ENCODE results near the genes ZSCAN4, ZNF154, ZNF135 and ZSCAN22.

DNA sequence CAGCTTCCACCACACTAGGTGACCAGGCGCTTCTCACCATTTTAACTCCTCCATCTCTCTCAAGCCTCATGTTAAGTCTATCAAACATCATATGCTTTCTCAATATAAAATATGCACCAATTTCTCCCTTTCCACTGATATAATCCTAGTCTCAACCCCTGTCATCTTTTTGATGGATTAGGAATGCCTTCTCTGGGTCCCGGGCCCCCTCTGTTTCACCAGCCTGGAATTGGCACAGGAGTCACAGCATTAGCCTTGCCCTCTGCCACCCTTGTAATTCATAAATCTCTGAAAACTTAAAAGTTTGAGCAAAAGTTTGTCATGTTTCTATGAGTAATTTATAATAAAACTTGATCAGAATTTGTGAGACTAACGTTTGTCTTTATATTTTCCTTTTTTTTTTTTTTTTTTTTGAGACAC lies at the start of gene ZSCAN4:
Gene ZSCAN4 (plus strand): TSS at position 270 of the 420 bp plus-strand sequence.
- RRBS, result no CpG with 5 or more reads among the region's 3 CpGs

DNA sequence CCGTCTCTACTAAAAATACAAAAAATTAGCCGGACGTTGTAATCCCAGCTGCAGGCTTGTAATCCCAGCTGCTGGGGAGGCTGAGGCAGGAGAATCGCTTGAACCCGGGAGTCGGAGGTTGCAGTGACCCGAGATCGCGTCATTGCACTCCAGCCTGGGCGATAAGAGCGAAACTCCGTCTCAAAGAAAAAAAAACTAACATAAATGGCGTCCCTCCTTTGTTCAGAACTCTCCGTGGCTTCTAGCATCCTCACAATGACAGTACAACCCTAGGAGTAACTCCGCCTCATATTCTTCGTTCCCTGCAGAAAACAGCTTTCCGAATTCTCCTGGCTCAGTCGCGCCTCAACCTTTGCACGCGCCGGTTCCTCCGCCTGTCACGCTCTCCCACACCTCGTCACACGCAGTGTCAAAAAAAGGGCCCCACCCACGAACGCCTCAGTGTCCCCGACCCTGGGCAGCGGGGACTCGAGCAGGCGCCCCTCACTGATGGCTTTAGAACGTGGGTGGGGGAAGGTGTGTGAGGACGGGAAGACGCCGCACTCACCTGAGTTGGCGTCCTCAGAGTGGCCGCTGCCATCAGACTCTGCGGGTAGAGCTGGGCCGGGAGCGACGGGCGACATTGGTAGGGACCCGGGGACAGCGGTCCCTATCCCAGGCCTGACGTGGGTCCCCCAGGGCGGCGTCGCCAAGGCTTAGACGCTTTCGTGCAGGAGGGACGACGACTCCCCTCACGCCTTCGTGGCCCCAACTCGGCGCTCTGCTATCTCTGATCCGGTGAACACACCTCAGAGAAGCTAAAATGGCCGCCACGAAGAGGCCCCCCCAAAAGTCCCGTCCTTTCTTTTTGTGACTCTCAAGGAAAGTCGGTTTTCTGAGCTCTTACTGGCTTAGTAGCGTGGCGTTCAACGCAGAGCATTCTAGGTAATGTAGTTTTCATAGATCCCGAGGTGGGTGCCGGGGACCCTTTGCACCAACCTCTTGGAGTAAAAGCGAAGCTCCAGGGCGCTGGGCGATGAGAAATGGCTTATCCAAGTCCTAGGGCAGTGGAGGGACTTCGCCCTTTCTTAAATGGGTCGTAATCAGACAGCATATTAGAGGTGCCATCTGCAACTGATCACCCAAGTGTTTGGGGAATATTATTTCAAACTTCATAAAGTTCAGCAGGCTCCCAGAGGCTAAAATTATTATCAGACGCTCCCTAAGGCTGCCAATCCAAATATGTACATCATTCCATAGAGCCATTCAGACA lies at the start of gene ZNF154:
Gene ZNF154 (minus strand): TSS at position 813 of the 1,252 bp plus-strand sequence.
- RRBS, result 58% methylated on average over 2 of the region's 73 CpGs

GRCh38 chr19:57738754-57739252 lies 7.8 kb upstream of the ZNF776 start:
- RRBS, result no CpG with 5 or more reads among the region's 9 CpGs

- RRBS, result no CpG with 5 or more reads among the region's 5 CpGs
These were observed 17.8 kb downstream of the ZNF814 start for GRCh38 chr19:57870919-57871645.

DNA sequence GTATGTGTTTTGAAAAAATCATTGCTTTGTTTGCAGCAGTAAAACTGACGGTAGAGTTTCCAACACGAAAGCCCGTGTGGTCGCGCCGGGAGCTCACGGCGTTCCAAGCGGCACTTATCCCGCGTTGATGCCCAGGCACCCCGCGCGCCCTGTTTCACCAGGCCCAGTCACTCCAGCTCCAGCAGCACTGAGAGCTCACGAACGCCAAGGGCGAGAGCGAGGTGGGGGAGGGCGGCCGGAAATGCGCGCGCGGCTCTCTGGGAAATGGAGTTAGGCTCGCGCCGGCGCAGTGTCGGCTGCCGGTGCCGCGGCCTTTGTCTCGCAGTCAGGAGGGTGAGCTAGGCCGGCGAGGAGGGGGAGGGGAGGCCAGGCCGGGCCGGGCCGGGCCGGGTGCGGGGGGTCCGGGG lies at the start of gene ZNF135:
Gene ZNF135 (plus strand): TSS at position 305 of the 407 bp plus-strand sequence.
- RRBS, result 6% methylated on average over 14 of the region's 41 CpGs

DNA sequence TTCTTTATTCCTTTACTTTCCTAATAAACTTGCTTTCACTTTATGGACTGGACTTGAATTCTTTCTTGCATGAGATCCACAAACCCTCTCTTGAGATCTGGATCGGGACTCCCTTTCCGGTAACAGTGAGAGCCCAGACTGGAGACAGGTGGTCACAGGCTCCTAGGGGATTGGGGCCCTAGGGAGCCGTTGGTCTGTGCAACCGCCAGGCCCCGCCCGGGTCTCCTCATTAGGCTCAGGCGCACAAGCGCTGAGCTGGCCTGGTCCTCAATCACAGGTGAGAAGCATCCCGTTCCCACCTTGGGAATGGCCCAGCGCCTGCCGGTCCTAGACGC lies 10.8 kb upstream of the ZNF544 start:
- RRBS, result 64% methylated on average over 10 of the region's 12 CpGs

DNA sequence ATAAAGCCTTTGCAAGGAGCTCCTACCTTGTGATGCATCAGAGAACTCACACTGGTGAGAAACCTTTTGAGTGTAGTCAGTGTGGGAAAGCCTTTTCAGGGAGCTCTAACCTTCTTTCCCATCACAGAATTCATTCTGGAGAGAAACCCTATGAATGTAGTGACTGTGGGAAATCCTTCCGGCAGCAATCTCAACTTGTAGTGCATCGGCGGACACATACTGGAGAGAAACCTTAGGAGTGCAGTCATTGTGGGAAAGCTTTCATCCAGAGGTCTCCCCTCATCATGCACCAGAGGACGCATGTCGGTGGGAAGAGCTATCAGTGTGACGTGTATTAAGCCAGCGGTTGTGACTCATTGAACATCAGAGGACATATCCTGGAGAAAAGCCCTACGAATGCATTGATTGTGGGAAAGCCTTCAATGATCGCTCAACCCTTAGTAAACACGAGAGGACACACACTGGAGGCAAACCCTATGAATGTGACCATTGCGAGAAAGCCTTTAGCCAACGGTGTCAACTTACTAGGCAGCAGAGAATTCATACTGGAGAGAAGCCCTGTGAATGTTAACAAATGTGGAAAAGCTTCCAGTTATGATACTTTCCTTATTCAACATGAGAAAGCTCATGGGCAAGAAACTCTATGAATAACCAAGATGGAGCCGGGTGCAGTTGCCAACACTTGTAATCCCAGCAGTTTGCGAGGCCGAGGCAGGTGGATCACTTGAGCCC lies 16.1 kb upstream of the ZNF8 start:
- RRBS, result no CpG with 5 or more reads among the region's 15 CpGs

GRCh38 chr19:58326421-58327132 lies at the start of gene ZSCAN22:
TSS of gene ZSCAN22 (plus strand) at chr19:58326994.
- RRBS, result 3% methylated on average over 16 of the region's 29 CpGs

- RRBS, result no CpG with 5 or more reads among the region's 5 CpGs
These were observed 10.1 kb downstream of the ZSCAN22 start for GRCh38 chr19:58336805-58337351.

DNA sequence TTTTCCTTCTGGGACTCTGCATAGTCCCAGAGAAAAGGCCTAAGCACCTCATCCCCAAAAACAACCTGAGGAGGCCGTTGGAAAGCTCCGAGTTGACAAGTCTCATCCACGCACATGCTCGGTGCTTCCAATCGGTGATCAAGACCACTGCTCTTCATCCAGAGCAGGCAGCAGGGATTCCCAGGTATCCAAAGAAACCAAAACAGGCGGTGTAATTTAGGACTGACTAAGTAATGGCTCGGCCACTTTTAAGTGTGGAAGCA lies 1.2 kb upstream of the ZNF446 start:
- RRBS, result no CpG with 5 or more reads among the region's 7 CpGs

DNA sequence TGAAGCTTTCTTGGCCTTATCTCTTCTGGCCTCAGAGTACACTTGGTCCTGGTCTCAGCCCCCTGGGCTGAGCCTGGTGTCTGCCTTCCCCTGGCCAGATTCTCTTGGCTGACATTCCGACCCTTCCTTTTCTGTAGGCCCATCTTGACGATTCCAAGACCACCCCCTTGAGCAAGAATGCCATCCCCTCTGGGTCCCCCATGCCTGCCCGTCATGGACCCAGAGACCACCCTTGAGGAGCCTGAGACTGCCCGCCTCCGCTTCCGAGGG lies 825 bp downstream of the ZNF446 start:
- RRBS, result no CpG with 5 or more reads among the region's 6 CpGs

DNA sequence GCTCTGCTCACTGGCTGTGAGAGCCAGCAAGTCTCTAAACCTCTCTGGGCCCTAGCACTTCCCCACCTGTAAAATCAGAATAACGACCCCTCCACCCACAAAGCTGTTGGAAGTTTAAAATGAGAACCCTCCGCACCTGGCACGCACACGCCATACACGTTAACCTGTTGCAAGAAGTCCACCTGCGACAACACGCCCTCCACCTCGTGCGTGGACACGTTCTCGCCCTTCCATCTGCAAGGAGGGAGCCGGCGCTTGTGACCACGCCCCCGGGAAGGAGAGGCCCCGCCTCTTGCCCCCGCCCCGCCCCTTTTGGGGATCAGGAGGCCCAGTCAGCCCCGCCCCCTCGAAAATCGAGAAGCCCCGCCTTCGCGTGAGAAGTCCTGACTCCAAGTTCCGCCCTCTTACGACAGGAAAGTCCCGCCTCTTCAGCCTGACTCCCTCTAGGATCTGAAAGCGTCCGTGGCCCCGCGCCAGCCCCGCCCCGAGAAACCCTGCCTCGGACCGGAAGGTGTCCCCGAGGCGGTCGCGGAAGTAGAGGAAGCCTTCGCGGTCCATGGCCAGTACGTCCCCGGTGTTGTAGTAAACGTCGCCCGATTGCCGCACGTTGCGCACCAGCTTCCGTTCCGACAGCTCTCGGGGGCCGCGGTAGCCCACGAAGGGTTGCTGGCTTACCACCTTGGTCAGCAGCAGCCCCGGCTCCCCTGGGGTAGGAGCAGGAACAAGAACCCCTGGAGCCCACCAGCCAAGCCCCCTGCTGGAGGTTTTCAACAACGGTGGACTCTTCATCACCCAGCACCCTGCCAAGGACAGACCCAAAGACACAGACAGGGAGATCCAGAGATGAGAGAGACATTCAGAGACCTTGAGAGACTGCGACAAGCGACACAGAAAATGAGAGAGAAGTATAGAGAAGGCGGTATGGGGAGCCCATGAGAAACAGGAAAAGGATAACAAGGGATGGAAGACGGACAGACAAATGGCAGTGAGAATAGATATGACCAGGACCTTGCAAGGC lies 12.5 kb downstream of the SLC27A5 start:
- RRBS, result 5% methylated on average over 9 of the region's 61 CpGs

- RRBS, result 83% methylated on average over 2 of the region's 19 CpGs
These were observed 5.4 kb downstream of the TRIM28 start for GRCh38 chr19:58549014-58549924.

- RRBS, result no CpG with 5 or more reads among the region's 18 CpGs
These were observed 3.1 kb downstream of the CHMP2A start for GRCh38 chr19:58551470-58552538.

GRCh38 chr19:58571598-58572040 lies 1.5 kb downstream of the MZF1 start:
- RRBS, result 90% methylated on average over 2 of the region's 8 CpGs